Metanephros (tissue), 2 donors: ENCODE measurements around the gene FBLN2.

DNA sequence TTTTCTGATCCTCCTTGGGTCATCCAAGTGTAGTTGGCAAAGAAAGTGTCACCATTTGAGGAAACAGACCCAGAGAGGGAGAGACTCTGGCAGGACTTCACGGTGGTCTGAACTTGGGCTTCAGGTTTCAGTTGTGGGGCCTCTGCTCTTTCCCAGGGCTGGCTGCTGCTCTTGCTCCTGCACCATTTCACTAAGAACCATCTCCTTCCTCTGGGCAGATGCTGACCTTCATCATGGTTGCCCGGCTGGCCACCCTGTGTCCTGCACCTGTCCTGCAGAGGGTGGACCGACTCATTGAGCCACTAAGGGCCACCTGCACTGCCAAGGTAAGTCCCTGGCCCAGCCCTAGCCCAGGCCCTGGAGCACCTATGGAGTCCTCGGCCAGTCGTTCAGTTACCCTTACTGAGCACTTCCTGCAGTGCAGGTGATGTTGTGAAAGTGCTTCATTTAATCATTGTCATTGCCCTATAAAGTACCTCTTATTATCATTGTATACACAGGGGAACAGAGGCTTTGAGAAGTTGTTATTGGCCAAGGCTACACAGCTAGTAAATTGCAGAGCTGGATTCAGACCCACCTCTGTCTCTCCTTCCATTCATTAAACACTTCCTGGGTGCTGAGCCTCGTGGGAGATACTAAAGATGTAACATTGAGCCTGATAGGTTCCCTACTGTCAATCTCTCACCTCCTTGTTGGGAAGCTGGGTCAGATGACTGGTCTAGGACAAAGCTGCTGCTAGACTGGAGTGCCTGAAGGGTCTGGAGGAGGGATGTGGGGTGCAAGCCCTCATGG is 9.9 kb downstream of the RPL32 start:
- RAMPAGE, long total RNA: no peak

DNA sequence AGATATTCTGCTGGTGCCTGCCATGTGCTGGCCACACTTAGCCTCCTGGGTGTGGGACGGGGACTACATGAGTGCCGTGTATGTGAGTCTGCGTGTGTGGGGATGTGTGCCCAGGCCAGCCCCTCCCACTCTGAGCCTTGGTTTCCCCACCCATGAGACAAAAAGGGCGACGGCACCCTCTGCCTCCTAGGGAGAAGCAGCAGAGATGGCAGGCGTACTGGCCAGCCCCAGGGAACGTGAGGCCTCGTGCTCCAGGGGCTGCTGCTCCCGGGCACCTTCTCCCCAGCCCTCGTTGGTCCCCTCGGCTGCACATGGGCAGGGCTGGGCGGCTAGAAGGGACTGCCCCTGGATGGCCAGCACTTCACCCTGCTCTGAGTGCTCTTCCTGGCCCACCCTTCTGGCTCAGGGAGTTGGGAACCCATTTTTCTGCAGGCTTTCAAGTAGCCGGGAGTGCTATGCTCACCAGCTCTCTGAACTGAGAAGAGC is 82.2 kb upstream of the RPL32 start:
- RAMPAGE, long total RNA: no peak

DNA sequence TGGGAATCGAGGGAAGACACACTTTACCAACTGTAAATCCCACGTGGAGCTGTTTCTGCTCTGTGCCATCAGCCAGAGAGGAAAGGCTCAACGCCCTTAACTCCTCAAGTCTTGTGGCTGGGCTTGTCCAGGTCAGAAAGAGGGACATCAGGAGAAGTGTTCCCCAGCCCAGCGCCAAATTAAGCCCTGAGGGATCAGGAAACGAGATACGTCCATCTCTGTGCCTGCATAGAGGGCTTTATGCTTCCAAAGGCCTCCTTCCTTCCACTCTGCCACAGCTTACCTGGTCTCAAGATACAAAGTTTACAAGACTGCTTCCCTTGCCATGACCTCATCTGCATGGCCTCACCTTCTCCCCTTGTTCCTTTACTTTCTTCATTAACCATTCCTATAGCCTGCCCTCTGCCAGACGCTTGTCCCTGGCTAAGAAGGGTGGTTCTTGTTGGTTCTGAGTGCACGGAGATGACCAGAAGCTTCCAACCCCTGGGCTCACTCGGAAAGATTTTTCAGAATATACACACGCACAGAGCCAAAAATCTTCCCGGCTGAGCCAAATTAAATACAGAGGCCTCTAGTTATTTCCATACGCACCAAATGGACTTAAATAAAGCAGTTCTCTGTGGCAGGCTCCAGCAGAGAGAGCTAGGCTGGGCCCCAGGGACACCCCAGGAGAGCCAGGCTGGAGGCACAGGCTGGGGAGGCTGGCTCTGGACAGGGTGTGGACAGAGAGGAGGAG is 115.7 kb upstream of the RPL32 start:
- RAMPAGE, long total RNA: no peak

DNA sequence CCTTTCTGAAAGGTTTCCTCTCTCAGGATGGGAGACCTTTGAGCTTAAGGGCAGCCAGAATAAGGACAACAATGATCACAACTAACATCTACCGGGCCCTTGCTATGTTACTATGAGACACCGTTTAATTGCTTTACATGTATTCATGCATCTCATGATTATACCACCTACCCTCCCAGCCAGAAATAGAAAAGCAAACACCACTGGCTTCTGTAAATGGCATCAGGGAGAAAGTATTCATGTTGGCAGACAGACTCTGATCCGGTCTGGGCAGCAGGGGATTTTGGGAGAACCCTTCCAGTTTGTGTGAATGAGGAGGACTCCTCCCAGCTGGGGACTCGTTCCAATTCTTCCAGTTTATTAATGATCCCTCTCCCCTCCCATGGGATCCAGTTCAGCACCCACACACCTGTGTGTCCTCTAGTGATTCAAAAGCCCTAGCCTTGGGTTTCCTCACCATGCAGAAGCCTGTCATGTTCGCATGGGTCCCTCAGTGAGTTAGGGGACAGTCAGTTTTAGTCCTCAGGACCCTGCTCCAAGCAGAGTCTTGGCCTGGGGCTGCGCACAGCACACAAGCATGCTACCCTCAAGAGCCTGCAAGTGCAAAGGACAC is 111.0 kb downstream of the IQSEC1 start:
- RAMPAGE, long total RNA: no peak

DNA sequence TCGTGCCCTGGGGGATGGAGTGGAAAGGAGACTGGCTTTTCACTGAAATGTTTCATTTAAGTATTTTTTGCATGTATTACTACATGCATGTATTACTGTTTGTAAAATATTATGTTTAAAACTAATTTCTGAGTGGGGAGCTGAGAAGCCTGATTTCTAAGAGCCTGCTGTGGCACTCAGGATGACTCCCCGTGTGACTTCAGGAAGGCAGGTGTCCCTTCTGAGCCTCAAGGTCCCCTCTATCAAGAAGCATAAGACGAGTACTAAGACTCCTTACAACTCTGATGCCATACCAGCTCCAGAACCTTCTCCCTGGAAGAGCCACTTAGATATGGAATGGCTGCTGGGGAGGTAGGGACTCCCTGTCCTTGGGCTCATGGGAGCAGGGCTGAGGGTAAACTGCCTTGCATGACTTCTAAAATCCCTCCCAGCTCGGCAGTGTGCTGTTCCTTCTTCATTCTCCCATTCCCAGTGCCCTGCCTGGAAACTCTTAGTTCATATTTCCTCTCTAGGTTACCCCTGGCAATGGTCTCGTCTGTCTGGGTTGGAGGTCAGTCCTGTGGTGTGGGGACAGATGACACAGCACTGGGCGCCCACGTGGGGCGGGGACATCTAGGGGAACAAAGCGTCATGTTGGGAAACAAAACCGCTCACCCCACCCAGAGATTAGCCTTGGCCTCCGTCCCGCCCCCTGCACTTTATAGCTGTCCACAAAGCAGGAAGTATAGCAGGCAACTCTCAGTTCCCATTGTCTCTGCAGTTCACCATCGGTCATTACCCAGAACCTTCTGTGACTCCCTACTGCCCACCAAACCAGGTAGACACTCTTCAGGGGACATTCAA is 74.1 kb downstream of the IQSEC1 start:
- RAMPAGE, long total RNA: no peak

DNA sequence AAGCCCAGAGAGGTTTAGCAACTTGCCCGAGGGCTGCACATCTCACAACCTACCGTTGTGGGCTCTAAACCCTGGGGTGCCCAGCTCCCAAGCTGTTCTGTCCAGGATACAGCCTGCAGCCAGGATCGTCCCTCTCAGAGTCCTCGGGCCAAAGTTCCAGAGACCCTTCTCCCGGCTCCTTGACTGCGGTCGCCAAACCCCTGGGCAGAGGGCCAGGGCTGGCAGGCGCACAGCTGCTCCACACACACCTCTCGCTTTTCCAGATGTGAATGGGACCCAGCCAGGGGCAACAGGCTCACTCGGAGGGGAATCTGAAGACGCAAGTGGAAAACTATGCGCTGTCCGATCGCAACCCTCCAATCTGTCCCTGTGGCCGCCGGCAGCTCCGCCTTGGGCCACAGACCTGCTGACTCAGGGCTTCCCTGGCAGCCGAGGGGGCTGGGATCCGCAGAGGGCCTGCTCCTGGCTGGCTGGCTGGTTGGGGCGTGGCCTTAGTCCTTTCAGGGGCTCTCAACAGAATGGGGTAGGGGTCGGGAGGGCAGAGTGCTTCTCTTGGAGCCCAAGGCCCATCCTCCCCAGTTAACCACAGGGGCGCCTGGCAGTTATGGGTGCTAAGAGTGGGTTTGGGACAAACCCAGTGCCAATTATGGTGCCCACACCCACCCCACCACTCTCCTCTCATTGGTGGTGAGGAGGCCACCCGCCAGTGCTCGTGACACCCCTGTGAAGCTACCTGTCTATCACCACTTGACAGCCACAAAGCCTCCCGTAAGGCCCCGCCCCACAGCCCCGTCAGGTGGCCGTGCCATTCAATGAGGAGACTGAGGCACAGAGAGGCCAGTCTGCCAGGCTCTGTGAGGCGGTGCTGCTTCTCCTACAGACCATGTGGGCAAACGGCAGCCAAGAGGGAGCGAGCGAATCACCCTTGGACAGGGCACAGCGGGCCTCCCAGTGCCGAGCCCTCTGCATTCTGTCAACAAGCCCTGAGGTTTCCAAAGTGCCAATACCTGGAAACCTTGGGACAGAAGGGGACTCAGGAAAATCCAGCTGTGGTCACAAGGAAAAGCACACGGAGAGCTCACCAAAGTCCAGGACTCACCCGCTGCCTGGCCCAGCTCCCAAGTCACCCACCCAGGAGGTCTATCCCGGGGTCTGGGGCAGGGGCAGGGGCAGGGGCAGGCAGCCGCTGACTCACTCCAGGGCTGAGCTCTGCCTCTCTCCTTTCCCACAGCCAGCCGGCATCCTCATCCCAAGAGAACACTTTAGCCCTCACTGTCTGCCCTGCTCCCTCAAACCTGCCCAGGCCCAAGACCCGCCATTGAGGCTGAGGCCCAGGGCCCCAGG is 53.7 kb downstream of the IQSEC1 start:
- RAMPAGE, long total RNA: no peak

- RAMPAGE, long total RNA: no peak
Measured at GRCh38 chr3:13045585-13046680, 27.3 kb downstream of the IQSEC1 start.

DNA sequence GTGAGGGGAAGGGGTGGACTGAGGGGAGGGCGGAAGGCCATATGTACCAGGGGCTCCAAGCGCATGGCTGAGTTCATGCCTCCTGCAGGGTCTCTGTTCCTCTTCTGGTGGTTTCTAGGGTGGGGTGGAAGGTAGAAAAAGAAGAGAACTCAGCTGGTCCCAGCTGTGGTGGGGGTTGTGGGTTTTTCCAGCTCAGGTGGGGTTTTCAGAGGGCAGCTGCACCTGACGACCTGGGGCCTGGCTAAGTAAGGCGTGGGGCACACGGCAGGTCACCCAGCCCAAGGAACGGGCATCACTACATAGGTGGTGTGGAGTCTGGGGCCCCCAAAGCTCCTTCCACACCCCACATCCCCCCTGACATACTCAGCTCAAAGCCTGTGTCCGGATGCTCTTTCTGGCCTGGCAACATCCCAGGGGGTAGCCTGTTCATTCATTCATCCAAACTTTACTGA is 10.8 kb upstream of the IQSEC1 start:
- RAMPAGE, long total RNA: no peak

GRCh38 chr3:13110604-13111639 is 37.7 kb upstream of the IQSEC1 start:
- RAMPAGE, long total RNA: no peak

GRCh38 chr3:13111984-13112785 is 39.0 kb upstream of the IQSEC1 start:
- RAMPAGE, long total RNA: no peak

- RAMPAGE, long total RNA: no peak
Measured at GRCh38 chr3:13149841-13150040, 76.5 kb upstream of the IQSEC1 start.

- RAMPAGE, long total RNA: no peak
Measured at GRCh38 chr3:13262476-13262740, 157.7 kb downstream of the NUP210 start.

GRCh38 chr3:13325346-13325674 is 94.8 kb downstream of the NUP210 start:
- RAMPAGE, long total RNA: no peak

DNA sequence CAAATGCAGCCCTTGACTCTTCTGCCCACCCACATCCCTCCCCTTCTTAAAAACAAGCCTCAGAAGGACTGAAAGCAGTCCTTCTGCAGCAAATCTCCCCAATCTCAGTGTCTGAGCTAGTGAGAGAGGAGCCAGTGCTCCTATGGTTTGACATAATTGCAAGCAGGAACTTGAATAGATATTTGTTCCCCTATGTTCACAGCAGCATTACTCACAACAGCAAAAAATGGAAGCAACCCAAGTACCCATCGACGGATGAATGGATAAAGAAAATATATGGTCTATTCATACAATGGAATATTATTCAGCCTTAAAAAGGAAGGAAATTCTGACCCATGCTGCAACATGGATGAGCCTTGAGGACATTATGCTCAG is 18.3 kb upstream of the FBLN2 start:
- RAMPAGE, long total RNA: no peak

- RAMPAGE, long total RNA: no peak
Measured at GRCh38 chr3:13548635-13549253, at the start of gene FBLN2. FBLN2 (plus strand) TSS chr3:13549125.

GRCh38 chr3:13570420-13571501 is 21.8 kb downstream of the FBLN2 start:
- RAMPAGE, long total RNA: no peak

DNA sequence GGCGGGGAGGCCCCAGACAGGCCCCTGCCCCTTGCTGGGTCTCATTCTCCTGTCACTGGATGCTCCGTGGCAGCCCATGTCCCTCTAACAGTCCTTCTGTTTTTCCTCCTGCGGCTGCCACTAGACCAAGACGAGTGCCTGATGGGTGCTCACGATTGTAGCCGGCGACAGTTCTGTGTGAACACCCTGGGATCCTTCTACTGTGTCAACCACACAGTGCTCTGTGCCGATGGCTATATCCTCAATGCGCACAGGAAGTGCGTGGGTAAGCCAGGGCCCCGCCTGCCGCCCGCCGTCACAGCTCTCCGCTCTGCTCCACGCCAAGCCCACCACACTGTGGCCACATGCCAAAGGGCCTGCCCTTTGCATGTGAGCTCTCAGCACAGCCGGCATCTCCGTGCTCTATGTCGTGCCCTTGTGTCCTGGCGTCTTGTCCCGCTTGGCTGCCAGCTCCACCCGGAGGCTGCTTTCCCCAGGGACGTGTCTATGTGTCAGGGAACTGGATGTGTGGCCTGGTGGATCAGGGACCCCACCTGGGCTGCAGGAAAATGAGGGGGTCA is 72.8 kb downstream of the FBLN2 start:
- RAMPAGE, long total RNA: no peak

DNA sequence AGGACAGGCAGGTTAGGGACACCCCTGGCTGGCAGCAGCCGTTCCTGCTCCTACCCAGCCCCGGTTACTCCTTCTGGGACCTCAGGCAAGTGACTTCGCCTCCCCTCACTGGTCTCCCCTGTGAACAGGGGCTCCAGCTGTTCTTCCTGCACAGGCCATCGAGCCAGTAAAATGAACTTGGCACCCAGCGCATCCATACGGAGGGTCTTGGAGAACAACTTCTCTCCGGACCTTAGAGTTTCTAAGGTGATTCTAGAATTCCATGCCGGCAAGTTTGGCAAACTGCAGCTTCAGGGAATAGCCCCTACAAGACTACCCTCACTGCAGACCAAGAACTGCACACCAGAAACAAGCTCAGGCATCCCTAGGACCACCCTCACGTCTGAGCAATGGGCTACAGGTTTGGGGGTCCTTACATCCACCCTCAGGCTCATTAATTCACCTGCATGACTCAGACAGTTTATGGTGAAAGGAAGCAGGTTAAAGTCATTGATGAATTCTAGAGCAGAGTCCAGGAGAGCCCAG is 90.6 kb downstream of the FBLN2 start:
- RAMPAGE, long total RNA: no peak

- RAMPAGE, long total RNA: no peak
Measured at GRCh38 chr3:13866793-13867129, 13.1 kb downstream of the WNT7A start.

DNA sequence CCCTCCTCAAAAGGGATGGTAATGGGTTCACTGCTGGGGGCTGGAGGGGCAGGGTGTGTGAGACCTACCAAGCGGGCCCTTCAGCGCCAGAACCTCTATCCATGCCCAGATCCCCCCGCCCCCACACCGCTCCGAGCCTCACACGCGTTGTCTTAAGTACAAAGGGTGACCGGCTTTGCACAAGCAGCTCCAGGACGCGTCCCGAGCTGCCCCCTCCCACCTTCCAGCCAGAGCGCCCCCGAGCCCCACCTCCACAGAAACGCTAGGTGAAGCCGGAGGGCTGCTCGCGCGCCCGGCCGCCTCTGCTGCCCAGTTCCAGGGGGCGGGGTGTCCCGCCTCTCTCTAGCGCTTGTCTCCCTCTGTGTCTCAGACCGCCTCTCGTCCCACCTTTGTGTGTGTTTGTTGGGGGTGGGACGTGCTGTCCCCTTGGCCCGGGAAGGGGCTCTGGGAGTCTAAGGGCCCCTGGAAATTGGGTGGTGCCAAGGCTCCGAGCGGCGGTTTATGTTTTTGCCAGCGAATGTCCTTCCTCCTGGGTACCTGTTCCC is 1.1 kb downstream of the WNT7A start:
- RAMPAGE, long total RNA: no peak